Ovary (tissue), 7 donors: ENCODE data around the gene GALNT12.

GRCh38 chr9:98012371-98012717 is 29.2 kb downstream of the ANP32B start:
- PRO-cap, 7 experiments: no peak in any of the 7 experiments
- RAMPAGE, long total RNA, 2 experiments: no peak in any of the 2 experiments

DNA sequence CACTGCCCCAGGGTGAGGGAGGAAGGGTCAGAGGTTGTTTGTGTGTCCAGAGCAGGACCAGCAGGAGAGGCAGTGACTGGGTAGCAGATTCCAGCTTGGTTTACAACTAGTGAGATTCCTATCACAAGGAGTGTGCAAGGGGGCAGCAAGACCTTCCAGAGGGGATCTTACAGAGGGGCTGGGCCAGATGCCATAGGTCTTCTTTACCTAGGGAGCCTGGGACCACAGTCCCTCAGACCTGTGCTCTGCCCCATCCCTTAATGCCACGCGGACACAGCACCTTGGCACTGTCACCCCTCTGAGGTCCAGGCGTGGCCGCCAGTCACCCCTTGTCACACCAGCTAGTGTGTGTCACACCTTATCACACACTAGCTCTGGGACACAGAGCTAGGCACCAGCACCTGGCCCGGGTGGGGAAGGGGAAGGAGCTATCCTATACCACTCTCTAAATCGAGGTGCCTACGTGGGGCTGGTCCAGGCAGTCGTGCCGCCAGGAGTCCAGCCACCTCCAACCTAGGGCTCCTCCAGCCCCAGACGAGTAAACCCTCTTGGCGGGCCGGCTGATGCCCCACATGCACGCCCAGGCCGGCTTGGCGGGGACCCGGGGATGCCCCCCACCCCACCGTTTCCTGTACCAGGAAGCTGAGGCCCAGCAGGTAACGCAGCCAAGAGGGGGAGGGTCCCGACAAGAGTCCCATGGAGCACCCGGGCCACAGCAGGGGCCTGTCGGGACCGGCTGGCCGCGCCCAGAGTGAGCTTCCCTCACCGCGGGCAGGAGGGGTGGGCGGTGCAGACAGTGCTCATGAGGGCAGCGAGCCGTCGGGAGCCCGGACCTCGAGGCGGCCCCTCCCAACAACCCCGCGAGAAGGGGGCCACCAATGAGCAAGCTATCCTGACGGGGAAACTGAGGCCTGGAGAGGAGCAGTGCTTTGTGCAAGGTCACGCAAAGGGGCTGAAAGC is 687 bp downstream of the CORO2A start:
- PRO-cap, 7 experiments: no peak in any of the 7 experiments
- RAMPAGE, long total RNA, 2 experiments: no peak in any of the 2 experiments

DNA sequence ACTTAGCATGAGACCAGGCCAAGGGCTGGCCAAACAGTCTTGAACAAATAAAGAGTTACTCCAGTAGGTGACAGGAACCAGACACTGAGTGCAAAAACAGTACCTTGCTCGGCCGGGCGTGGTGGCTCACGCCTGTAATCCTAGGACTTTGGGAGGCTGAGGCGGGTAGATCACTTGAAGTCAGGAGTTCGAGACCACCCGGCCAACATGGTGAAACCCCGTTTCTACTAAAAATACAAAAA is 25.0 kb downstream of the TBC1D2 start:
- PRO-cap, 7 experiments: no peak in any of the 7 experiments
- RAMPAGE, long total RNA, 2 experiments: no peak in any of the 2 experiments

GRCh38 chr9:98256594-98257190 is 1.2 kb upstream of the TBC1D2 start:
- PRO-cap, 7 experiments: peak in 1 of 7 experiments; most common minus-strand start chr9:98256865 (in 1)
- RAMPAGE, long total RNA, 2 experiments: no peak in any of the 2 experiments

- PRO-cap, 7 experiments: peak in 4 of 7 experiments; most common plus-strand start chr9:98807672 (in 4); most common minus-strand start chr9:98807530 (in 1)
- RAMPAGE, long total RNA, 2 experiments: no peak in any of the 2 experiments
Measured at GRCh38 chr9:98807076-98808333, at the start of gene GALNT12. Gene GALNT12, plus strand, starts transcription at chr9:98807670.

DNA sequence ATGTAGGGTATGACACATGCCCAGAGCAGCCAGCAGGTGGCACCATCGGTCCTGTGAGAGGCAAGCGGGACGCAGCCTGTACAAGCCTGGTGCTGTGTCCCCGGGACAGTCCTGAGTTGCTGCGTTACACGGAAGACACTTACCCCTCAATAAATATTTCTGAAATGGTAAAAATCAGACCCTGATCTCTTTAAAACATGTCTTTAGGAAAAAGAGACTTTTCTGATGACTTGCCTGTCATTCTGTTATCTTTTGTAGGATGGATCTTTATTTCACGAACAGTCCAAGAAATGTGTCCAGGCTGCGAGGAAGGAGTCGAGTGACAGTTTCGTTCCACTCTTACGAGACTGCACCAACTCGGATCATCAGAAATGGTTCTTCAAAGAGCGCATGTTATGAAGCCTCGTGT is 41.2 kb downstream of the GALNT12 start:
- PRO-cap, 7 experiments: peak in 4 of 7 experiments; most common plus-strand start position 108 of the sequence (in 4)
- RAMPAGE, long total RNA, 2 experiments: no peak in any of the 2 experiments

GRCh38 chr9:98972642-98973303 is 29.1 kb downstream of the COL15A1 start:
- PRO-cap, 7 experiments: no peak in any of the 7 experiments
- RAMPAGE, long total RNA, 2 experiments: no peak in any of the 2 experiments

DNA sequence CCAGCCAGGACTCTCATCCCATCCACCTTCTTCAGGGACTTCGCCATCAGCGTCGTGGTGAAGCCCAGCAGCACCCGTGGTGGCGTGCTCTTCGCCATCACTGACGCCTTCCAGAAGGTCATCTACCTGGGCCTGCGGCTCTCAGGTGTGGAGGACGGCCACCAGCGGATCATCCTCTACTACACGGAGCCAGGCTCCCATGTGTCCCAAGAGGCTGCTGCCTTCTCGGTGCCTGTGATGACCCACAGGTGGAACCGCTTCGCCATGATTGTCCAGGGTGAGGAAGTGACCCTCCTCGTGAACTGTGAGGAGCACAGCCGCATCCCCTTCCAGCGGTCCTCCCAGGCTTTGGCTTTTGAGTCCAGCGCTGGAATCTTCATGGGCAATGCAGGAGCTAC is 42.0 kb downstream of the COL15A1 start:
- PRO-cap, 7 experiments: no peak in any of the 7 experiments
- RAMPAGE, long total RNA, 2 experiments: no peak in any of the 2 experiments

DNA sequence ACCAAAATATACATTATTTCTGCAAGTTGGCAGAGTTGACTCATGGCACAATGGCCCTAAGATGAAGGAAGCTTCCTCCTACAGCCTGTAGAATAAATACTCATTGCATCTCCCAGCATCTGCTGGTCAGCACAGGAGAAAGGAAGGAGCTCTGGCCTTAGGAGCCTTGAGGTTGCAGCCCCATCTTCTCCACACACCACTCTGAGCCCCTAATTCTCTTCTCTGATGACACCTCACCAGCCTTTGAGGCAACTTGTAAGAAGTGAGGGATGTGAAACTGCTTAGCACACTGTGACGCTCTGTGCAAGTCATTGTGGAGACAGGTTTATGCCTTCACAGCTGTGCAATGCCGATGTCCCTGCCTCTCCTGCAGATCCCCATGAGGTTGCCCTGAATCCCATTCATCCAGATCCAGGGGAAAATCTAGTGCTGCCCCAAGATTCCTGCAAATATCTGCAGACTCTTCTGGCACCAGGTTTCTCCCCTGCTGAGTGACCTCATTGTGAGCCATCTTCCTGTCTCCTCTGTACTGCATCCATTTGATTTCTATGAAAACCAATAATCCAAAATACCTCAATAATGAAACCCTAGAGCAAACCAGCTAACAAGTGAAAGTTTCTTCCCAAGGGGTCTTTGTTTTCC is 65.3 kb upstream of the TGFBR1 start:
- PRO-cap, 7 experiments: no peak in any of the 7 experiments
- RAMPAGE, long total RNA, 2 experiments: no peak in any of the 2 experiments

DNA sequence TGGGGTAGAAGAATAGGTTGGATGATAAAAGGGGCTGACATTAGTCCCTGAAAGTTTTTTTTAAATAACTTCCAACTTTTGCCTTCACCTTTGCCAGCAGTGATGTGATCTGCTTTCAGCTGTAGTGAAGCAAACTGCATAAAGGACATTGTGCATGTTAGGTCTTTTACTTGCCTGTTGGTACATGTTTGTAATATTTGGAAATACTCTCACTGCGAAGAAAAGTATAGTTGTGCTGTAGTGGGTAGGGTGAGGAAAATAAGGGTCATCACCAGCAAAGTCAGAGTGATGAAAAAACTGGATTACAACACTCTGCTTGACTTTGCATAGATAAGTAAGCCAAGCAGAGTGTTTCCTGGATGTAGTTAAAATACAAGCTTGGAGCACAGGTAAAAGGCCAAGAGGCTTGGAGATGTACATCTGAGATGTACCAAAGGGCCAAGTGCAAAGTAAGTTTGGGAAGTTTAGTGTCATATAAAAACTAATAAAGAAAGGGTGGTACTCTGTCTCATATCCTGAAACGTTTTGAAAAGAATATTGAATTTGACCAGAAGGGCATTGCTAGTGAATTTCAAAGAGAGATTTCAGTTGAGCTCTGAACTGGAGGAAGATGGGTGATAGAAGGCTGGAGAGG is 16.7 kb downstream of the TGFBR1 start:
- PRO-cap, 7 experiments: no peak in any of the 7 experiments
- RAMPAGE, long total RNA, 2 experiments: no peak in any of the 2 experiments

DNA sequence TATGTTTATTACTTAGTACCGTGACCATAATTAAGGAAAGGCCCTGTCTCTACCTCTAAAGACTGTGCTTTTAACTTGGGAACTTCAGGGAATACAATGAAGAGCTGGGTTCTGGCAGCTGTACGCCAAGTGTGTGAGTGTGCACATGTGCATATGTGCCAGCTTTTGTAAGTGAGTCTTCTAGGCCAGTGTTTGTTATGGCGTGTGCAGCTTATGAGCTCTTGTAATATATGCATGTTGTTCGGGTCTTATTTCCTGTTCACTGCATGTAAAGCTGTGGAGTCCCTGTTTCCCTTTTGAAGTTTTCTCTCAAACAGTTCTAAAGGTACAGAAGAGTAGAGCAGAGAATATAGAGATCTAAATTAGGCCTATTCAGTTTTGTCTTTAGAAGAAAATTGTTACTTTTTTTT is 30.5 kb downstream of the TGFBR1 start:
- PRO-cap, 7 experiments: no peak in any of the 7 experiments
- RAMPAGE, long total RNA, 2 experiments: no peak in any of the 2 experiments

DNA sequence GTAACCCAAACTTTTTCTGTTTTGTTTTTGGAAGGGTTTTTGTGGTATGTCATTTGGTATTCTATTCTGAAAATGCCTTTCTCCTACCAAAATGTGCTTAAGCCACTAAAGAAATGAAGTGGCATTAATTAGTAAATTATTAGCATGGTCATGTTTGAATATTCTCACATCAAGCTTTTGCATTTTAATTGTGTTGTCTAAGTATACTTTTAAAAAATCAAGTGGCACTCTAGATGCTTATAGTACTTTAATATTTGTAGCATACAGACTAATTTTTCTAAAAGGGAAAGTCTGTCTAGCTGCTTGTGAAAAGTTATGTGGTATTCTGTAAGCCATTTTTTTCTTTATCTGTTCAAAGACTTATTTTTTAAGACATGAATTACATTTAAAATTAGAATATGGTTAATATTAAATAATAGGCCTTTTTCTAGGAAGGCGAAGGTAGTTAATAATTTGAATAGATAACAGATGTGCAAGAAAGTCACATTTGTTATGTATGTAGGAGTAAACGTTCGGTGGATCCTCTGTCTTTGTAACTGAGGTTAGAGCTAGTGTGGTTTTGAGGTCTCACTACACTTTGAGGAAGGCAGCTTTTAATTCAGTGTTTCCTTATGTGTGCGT is 45.2 kb downstream of the TGFBR1 start:
- PRO-cap, 7 experiments: no peak in any of the 7 experiments
- RAMPAGE, long total RNA, 2 experiments: no peak in any of the 2 experiments

GRCh38 chr9:99226227-99226561 is 4.1 kb downstream of the SEC61B start:
- PRO-cap, 7 experiments: no peak in any of the 7 experiments
- RAMPAGE, long total RNA, 2 experiments: no peak in any of the 2 experiments

GRCh38 chr9:99595802-99596393 is 225.8 kb upstream of the NR4A3 start:
- PRO-cap, 7 experiments: no peak in any of the 7 experiments
- RAMPAGE, long total RNA, 2 experiments: no peak in any of the 2 experiments

GRCh38 chr9:99822480-99823380 is 1.0 kb downstream of the NR4A3 start:
- PRO-cap, 7 experiments: peak in 6 of 7 experiments; most common plus-strand start chr9:99822727 (in 1); most common minus-strand start chr9:99822657 (in 5)
- RAMPAGE, long total RNA, 2 experiments: no peak in any of the 2 experiments

DNA sequence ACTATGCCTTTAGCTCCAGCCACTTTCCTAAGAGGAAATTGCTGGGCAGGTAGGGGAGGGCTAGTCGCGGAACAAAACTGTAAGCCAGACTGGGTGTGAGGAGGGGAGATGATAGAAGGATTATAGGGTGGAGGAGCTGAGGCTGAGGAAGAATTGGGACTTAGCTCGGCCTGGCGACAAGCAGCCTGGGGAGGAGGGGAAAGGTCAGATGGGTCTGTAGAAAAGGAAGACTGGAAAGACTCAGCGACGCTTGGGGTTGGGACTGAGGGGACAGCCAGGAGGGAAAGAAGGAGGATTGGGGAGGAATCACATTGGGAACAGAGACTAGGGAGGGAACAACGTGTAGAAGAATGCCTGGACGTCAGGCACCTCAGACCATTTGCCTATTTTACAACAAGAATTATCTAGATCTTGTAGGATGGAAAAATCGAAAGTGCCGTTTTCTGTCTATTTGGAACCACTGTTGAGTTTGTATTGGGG is 45.6 kb downstream of the INVS start:
- PRO-cap, 7 experiments: no peak in any of the 7 experiments
- RAMPAGE, long total RNA, 2 experiments: no peak in any of the 2 experiments

GRCh38 chr9:100145534-100145891 is 46.5 kb downstream of the INVS start:
- PRO-cap, 7 experiments: no peak in any of the 7 experiments
- RAMPAGE, long total RNA, 2 experiments: no peak in any of the 2 experiments

GRCh38 chr9:100147774-100148678 is 49.0 kb downstream of the INVS start:
- PRO-cap, 7 experiments: no peak in any of the 7 experiments
- RAMPAGE, long total RNA, 2 experiments: start-site peak on the plus strand in 1 of 2 experiments, at chr9:100147755-100147892 at its widest, 5 reads per replicate

- PRO-cap, 7 experiments: no peak in any of the 7 experiments
- RAMPAGE, long total RNA, 2 experiments: no peak in any of the 2 experiments
Measured at GRCh38 chr9:100351750-100352742, 696 bp downstream of the TEX10 start.

DNA sequence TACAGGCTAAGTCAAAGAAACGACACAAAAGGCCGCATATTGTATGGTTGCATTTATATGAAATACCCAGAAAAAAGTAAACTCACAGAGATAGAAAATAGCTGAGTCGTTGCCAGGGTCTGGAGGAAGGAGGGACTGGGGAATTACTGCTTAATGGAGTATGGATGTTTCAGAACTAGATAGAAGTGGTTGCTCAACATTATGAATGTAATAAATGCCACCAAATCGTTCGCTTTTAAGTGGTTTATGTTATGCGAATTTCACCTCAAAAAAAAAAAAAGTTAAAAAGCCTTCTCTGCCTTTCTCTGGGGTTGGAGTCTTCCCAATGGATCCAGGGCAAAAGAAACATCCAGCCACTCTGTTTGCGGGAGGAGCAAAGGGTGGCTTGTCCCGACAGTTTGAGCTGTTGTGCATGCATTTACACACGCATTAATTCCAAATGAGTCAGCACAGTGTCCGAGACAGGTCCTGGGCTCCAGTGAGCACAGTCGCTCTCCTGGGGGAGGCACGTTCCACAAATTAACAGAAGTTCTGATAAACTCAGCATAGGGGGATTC is 630 bp upstream of the MSANTD3 start:
- PRO-cap, 7 experiments: peak in 7 of 7 experiments; most common plus-strand start position 459 of the sequence (in 7)
- RAMPAGE, long total RNA, 2 experiments: no peak in any of the 2 experiments